Endodermal cell (in vitro differentiated cells): ENCODE results near the genes PRIM2 and KCNQ5.

DNA sequence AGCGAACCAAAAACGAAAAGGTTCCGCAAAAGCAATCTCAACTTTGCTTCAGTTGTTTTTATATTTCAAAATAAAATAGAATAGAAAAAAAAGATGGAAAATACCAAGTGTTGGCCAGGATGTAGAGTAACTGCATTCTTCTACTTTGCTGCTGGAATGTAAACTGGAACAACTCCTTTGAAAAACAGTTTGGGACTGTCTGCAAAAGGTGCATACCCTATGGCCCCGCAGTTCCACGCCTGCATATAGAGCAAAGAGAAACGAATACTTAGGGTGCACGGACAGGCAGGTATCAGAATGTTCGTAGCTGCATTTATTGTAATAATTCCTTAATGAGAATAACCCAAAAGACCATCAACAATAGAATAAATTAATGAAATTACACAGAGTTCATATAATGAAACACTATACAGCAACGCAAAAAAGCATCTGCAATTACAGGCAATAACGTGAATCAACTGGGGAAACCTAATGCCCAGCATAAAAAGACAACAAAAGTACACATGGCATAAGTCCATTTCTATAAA lies 657 bp upstream of the RAB23 start:
- PRO-cap: no peak

- PRO-cap: bidirectional peak, plus-strand start at chr6:57317630, minus-strand start at chr6:57317537
Measured at GRCh38 chr6:57317277-57317942, at the start of gene PRIM2. PRIM2 (plus strand) TSS chr6:57317630.

GRCh38 chr6:63492318-63492997 lies 79.8 kb upstream of the PTP4A1 start:
- PRO-cap: no peak

GRCh38 chr6:63509687-63510106 lies 62.6 kb upstream of the PTP4A1 start:
- PRO-cap: no peak

DNA sequence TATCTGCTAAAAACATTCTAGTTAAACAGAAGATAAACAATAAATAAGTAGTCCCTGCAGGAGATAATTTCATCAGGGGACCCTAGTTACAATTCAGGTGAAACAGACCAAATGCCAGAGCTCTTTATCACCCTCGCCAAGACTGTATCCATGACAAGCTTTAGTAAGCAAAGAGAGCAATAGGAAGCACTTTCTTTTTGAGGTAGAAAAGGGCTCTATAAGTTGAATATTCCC lies 50.0 kb upstream of the PTP4A1 start:
- PRO-cap: no peak

DNA sequence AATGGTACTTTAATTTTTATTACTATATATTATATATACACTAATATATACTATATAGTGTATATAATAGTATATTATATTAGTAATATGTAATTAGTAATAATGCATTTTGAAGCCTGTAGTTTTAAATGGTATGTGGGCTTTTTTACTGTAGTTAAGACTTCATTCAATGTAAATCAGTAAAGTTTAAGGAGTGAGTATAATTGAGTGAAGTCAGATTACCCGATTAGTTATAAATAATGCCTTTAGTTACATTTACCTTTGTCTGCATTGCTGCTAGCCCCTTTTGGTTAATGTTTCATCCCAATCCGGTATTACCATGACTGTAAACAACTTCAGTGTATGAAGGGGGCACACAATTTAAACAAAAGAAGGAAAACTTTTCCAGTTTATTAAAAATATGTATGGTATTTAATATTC lies 5.5 kb downstream of the PTP4A1 start:
- PRO-cap: no peak

GRCh38 chr6:63581268-63581563 lies 8.9 kb downstream of the PTP4A1 start:
- PRO-cap: no peak

GRCh38 chr6:63635254-63635549 lies 400 bp upstream of the PHF3 start:
- PRO-cap: unidirectional peak, plus-strand start at chr6:63635383

- PRO-cap: no peak
Measured at GRCh38 chr6:63694207-63694822, 58.7 kb downstream of the PHF3 start.

DNA sequence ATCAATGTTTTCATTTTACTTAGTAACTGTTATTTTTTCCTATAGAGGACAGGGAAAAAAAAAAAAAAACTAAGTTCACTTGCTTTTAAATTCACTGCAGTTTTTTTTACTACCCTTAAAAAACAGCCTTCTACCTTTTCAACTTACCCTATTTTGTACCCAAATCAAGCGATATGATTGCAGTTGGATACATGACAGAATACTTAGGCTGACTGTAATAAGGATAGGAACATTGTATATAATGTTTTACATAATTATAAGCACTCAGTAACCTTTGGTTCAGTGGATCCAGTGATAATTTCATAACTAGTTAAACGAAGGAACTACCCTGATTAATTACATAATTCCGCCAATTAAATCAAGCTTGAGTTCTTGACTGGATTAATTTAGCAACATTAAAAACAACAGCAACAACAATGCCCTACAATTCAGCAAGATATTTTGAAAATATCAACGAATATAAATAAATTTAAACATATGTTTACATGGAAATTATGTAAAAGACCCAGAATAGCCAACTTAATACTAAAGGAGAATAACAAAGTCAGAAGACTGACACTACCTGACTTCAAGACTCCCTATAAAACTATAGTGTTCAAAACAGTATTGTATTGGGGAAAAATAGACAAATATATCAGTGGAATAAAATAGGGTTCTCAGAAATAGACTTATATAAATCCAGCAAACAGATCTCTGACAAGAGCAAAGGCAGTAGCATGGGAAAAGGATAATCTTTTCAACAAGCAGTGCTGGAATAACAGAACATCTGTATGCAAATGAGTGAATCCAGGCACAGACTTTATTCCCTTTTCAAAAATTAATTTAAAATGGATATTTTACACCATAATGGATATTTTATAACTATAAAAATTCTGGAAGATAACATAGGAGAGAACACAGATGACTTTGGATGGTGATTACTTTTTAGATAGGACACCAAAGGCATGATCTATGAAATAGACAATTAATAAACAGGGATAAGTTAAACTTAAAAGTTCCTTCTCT lies 593.5 kb upstream of the ADGRB3 start:
- PRO-cap: no peak

DNA sequence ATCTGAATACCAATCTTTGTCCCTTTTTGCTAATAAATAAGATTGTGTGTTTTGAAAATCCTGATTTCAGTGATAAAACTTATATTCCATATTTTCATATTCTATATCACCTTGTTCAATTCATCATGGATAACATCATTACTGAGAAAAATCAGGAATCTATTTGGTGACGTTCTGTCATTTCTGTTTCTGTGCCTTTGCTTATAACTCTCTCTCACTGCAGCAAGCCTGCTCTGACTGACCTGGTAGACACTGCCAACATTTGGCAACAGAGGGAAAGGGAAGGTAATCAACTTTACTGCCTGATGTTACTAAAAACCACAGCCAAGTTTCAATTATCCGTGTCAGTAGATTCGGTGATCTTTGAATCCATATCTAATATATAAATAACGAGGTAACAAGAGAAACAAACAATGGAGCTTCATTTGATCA lies 502.0 kb downstream of the LMBRD1 start:
- PRO-cap: no peak

DNA sequence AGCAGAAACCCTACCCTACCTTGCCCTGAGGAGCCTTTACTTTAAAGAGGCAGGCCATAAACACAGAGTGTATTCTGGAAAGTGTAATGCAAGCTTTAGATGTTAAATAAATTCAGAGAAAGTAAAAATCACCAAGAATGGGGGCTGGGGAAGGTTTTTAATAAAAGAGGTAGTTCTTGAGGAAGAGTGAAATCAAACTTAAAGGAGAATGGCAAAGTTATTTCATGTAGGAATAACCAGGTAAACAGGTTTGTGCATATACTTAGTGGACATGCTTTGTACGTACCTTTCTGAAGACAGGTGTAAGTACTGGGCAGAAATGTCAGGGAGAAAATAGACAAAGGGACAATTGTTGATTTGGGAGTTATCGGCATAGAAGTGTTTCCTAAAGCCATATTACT lies 17.7 kb downstream of the SMAP1 start:
- PRO-cap: no peak

DNA sequence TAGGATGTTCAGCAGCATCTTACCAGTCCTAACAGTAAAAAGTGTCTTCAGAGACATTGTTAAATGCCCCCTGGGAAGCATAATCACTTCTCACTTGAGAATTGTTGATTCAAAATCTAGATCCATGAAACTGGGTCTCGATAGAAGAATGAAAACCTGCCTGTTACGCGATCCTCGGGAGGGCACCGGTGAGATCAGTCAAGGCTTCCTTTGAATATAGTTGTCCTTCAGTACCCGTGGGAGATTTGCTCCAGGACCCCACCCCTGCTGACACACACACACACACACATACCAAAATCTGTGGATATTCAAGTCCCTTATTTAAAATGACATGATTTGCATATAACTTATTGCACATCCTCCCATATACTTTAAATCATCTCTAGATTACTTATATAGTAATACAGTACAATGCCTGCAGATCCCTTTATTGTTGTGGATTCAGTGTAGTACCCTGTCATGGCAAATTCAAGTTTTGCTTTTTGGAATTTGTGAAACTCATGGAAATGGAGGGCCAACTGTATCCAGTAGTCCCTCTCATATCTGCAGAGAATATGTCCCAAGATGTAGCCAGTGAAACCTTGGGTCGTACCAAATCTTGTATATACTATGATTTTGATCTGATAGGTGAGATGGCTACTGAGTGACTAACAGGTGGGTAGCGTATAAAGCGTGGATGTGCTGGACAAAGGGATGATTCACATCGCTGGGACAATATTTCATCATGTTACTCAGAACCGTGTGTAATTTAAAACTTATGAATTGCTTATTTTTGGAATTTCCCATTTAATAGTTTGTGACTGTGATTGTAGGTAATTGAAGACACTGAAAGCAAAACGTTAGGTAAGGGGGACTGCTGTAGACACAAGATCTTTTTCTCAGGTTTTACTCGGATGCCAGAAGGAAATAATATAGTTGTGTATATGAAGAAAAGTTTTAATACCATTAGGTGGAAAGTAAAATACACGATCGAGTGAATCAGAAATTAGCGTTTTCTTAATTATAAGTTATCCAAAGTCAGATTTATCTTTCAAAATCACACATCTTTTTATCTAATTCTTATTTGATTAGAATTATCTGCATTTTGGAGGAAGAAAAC lies 144.0 kb downstream of the SMAP1 start:
- PRO-cap: no peak

- PRO-cap: no peak
Measured at GRCh38 chr6:70955660-70956231, 1.1 kb downstream of the B3GAT2 start.

DNA sequence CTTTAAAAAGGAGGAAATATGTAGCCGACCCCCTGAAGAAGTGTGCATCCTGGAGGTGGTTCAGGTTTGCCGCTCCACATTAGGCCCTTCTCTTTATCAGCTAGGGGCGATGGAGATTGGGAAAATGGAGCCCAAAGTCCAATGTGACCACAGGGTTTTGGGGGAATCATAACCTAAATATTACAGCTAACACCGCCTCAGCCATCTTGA lies 1.2 kb downstream of the OGFRL1 start:
- PRO-cap: no peak

- PRO-cap: no peak
Measured at GRCh38 chr6:71301313-71302554, 13.1 kb downstream of the OGFRL1 start.

- PRO-cap: no peak
Measured at GRCh38 chr6:71375559-71376249, 87.1 kb downstream of the OGFRL1 start.

DNA sequence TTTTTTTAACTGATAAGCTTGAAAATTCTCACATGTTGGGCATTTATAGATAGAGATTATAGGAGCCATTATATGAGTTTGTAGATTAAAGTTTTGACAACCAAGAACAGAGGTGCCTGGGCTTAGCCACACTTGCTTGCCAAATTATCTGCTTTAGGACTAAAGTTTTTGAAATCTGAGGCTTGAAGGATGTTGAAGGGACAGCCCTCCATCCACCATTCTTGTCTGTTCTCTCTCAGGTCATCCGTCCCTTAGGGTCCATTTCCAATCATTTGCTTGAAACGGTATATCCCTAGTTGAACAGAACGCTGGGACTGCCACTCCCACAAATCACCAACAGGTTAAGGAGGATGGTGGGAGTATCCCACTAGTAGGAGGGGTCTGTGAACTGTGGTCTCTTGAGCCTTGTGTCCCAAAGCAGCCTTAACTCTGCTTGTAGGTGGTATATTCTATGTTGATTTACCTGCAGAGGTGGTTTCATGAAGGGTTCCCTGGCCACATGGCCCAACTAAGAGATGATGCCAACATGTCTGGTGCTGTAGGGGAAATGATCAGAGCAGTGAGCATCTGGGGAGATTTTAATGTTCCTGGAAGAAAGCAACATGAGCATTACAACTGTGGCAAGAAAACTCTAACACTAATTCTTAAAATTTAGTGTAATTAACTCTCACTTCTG lies 128.4 kb downstream of the OGFRL1 start:
- PRO-cap: no peak

- PRO-cap: no peak
Measured at GRCh38 chr6:71495827-71496319, 207.3 kb downstream of the OGFRL1 start.

GRCh38 chr6:72621950-72622722 lies at the start of gene KCNQ5:
KCNQ5 (plus strand) TSS chr6:72622064.
- PRO-cap: unidirectional peak, minus-strand start at chr6:72622130